Parotid gland (tissue), 1 donor: ENCODE results near the genes LDHAL6A, MRGPRX2 and ANO5.

DNA sequence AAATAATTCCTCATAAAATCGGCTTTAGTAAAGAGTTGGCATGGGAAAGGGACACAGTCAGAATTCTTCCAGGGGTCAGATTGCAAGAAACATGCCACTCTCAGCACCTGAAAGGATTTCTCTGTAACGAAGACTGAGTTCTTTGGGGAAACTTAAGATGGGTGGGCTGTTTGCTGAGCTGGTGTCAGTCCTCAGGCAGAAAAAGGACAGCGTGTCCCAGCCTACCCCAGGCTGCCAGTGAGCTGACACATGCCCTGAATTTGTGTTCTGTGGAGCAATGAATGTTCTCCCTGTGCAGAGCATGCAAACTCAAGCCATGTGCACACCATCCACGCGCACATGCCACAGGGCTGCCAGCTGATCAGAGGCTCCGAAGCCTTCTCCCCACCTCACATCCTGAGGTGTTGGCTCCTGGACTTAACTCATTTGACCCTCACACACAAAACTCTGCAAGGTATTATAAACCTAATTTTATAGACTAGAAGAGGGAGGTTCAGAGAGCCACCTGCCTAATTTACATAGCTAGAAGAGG, 104.9 kb downstream of the KCNC1 start:
- PRO-cap, result no peak

GRCh38 chr11:18246342-18246745, 2.1 kb downstream of the SAA2 start:
- PRO-cap, result no peak

DNA sequence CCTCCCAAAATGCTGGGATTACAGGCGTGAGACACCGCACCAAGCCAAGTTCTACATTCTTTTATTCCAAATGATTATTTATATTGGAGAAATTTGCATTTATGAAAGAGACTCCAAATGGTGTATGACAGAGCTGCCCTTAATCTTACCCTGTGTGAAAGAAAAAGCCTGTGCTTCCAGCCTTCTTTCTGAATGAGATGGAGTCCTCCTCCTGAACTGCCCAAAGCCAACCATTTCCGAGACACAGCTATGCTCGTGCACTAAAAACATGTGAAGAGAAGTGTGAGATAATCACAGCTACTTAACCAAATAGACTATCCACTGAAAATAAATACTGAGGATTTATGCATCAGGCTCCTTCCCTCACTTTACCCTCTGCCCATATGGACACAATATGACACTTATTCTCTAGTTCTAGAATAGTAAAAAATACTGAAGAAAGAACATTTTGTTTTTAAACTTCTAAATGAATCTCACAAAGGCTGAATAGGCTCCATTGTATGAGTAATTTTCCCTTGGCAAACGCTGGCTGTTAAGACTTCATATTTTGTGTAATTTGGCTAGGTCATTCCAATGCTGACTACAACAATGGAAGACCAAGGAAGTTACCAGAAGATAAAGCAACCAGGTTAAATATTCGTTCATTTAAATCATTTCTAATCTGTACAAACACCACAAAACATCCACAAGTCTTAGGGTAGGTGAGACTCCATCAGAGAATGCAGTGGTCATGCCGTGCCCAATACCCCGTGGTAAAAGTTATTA, 10.0 kb downstream of the HPS5 start:
- PRO-cap, result no peak

- PRO-cap, result no peak
Observed at GRCh38 chr11:18393534-18393814, 889 bp upstream of the LDHA start.

- PRO-cap, result no peak
Observed at GRCh38 chr11:18455475-18456258, at the start of gene LDHAL6A. Gene LDHAL6A, plus strand, starts transcription at chr11:18455856.

DNA sequence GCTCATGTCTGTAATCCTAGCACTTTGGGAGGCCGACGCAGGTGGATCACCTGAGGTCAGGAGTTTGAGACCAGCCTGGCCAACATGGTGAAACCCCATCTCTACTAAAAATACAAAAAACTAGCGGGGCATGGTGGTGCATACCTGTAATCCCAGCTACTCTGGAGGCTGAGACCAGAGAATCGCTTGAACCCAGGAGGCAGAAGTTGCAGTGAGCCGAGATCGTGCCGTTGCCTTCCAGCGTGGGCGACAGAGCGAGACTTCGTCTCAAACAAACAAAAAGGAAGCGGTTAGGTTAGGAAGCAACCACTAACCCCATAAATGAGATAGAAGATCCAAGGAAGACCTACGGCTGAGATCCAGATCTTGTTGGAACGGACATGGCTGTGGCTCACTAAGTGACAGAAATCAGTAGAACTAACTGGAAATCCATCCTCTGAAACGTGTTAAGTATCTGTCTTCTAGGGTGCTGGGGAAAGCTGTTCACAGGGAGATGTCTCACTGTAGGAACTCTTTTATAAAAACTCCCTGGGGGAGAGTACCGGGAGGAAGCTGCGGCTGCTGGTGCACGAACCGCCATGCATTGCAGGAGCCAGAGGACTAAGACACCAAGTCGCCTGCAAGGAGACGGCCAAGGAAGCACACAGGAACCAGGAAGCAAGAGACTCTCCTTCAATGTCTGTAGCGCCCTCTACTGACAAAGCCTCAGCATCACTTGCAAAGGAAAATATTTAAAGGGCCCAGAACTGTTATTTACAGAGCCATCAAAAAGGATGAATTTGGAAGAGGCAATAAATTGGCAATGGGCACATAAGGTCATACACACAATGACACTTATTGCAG, 16.8 kb upstream of the SPTY2D1 start:
- PRO-cap, result no peak

- PRO-cap, result no peak
Observed at GRCh38 chr11:18706733-18707514, 8.3 kb downstream of the TMEM86A start.

DNA sequence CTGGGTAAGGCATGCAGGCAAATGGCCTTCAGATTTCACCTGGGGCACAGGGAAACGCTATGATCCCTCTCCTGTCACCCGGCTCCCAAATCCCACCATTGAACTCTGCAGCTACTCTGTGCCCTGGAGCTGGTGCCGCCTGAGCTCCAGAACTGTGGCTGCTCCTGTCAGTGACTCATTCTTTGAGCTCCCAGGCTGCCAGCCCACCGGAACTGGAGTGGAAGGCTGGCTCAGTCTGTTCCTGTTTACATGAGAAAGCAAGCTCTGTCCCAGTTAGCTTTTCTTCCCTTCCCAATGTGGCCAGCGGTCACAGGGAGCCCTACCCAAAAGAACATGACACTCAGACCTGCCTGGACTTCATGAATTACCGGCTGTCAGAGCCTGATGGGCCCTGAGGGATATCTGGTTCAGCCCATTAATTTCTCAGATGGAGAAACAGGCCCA, 23.7 kb upstream of the IGSF22 start:
- PRO-cap, result no peak

GRCh38 chr11:19060442-19060927, at the start of gene MRGPRX2:
Gene MRGPRX2, minus strand, starts transcription at chr11:19060717.
- PRO-cap, result no peak

- PRO-cap, result no peak
Observed at GRCh38 chr11:19184929-19185520, 16.8 kb downstream of the CSRP3 start.

GRCh38 chr11:19524015-19524920, 188.4 kb upstream of the NAV2 start:
- PRO-cap, result no peak

DNA sequence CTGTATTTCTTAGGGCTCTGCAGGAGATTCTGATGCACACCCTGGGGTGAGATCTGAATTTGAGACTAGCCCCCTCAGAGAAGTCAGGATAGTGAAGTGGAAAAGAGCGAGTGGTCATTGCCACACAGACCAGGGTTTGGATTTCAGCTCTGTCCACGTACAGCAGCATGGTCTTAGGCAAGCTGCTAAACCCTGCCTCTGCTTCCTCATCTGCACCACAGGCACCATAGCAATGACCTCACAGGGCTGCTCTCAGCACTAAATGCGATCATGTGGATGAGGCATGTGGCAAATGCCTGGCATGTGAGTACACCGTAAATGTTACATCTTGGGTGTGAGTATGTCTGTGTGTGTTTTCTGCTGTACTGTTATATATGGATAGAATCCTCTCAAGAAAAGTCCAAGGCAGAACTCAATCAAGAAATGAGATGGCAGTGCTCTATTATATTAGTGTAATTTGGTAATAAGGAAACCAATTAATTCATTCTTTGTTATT, 15.8 kb downstream of the NAV2 start:
- PRO-cap, result no peak

DNA sequence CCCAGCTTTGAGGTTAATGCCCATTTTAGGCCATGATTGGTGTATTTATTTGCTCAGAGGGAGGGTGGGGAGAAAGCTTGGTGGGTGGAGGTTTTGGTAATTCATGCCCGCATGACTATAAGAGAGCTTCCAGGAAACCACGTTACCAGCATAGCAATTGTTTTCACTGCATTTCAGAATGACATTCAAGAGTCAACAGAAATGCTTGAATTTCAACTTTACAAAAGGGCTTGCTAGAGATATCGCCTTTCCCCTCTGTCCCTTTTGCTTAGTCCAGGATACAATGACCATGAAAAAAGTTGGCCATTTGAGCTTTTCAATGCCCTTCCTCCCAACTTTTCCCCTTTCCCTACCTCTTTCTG, 41.2 kb downstream of the NAV2 start:
- PRO-cap, result no peak

DNA sequence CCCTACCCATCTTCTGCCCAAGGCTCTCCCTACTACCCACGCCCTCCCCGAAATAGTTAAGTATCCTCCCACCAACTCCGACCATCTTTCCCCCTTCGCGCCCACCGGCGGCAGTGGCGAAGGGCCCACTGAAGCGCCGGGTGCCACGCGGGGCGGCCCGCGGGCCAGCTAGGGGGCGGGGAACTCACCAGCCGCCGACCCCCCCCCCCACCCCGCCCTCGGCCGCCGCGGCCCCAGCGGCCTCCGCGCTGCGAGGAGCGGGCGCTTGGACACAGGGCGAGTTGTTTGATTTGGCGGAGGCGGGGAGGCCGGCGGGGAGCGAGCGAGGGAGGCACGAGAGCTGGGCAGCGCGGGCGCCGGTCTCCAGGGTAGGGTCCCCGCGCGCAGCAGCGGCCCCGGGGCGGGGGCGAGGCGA, 64.3 kb downstream of the NAV2 start:
- PRO-cap, result unidirectional peak, plus-strand start at position 293 of the sequence

GRCh38 chr11:19803890-19804134, 91.2 kb downstream of the NAV2 start:
- PRO-cap, result no peak

GRCh38 chr11:20011111-20011821, 149.0 kb downstream of the DBX1 start:
- PRO-cap, result no peak

DNA sequence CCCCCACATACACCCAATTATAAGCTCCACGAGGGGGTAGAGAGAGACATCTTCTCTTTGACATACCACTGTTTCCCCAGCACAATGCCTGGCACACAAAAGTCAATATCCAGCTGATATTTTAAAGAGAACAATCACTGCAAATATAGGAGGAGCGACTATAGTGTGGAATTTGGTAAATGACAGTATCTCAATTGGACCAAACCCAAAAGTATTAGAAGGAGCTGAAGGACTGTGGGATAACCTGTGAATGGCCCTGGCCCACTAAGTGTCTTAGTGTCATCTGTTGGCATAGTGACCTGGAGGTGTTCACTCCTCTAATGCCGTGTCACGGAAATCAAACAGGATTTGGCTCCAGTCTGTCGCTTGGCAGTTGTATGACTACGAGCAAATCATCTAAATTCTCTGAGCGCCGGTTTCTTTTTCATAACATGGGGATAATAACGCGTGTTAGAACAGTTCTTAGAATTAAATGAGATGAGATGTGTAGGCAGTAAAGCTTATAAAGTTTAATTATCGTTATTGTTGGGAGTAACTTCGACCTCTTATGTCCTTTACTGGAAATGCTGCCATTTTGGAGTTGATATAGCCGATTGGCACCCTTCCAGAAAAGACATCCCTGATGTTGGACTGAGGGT, 144.5 kb downstream of the DBX1 start:
- PRO-cap, result no peak

DNA sequence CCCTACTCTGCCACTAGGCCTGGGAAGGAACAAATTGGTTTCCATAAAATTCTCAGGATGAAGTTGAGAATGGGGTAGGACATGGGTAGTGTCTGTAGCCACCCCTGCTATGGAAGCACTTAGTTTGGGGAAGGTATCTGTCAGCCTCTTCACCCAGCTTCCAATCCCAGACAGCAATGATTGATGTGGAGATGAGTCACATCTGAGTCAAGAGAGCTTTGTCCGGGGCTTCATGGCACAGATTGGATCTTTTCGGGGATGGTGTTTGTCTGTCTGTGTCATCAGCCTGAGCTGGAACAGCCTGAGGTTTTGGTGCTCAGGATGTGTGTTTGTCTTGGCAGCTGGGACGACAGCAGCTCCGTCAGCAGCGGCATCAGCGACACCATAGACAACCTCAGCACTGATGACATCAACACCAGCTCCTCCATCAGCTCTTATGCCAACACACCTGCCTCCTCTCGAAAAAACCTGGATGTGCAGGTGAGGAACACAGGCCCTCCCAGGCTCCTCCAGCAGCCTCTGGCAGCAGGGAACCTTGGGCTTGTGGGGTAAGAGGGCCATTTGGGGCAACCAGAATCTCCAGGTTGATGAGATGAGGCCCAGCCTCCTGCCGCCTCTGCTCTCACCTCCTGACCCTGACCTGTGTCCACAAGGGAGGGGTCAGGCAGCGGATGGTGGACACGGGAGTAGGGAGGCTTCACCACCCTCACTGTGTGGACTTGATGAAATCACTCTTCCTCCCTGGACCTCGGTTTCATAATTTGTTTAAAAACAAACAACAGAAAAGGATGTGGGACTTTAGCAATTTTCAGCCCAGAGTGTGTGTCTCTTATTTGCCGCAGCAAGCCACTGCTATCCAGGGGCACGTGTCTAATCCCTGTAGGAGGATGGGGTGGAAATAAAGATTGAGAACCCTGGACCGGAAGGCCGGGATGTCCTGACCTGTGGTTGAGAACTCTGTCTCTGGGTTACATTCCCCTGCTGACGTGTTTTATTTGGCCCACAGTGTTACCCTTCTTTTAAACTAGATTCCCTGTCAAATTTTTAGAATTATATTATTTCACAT, 124.3 kb downstream of the DBX1 start:
- PRO-cap, result no peak

GRCh38 chr11:22192763-22193524, at the start of gene ANO5:
Gene ANO5, plus strand, starts transcription at chr11:22193085.
- PRO-cap, result unidirectional peak, plus-strand start at chr11:22193072

GRCh38 chr11:22544572-22545120, 81.0 kb downstream of the FANCF start:
- PRO-cap, result no peak